ENCODE measurements around the gene OBP2B.

GRCh38 chr9:132794090-132794530 lies 84.0 kb downstream of the AK8 start:
- PRO-cap = no peak
- RAMPAGE, long total RNA, 5 experiments = no peak in any of the 5 experiments
- RRBS = no CpG with 5 or more reads among the region's 7 CpGs

DNA sequence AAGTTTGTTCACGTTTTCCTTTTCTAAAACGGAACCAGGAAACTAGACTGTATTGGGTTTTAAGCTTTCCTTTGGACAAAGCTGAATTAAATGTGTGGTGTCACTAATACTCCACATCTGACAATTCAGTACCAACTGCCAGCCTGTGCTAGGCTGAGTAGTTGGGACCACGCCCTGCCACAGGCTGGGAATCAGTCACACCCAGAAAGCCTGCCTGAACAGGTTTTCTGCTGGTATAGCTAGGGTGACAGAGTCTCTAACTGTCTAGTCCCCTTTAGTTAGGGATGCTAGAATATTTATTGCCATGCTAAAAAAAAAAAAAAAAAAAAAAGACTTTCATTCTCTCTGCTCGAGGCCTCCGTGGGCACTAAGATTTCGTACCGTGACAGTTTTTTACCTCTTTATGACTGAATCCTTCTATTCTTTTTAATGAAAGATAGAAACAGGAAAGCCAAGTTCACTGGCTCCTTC lies 15.7 kb downstream of the SPACA9 start:
- PRO-cap = no peak
- RAMPAGE, long total RNA, 5 experiments = no peak in any of the 5 experiments
- RRBS = no CpG with 5 or more reads among the region's 7 CpGs

GRCh38 chr9:132994410-132995018 lies 16.0 kb downstream of the GFI1B start:
- PRO-cap = no peak
- RAMPAGE, long total RNA, 5 experiments = no peak in any of the 5 experiments
- RRBS = no CpG with 5 or more reads among the region's 13 CpGs

- PRO-cap = no peak
- RAMPAGE, long total RNA, 5 experiments = no peak in any of the 5 experiments
- RRBS = no CpG with 5 or more reads among the region's 2 CpGs
Measured at GRCh38 chr9:133004344-133004596, 25.8 kb downstream of the GFI1B start.

- PRO-cap = no peak
- RAMPAGE, long total RNA, 5 experiments = start-site peak on the plus strand in 2 of 5 experiments, at chr9:133054653-133054807 at its widest, 6 to 18 reads per replicate
- RRBS = 93% methylated on average over 2 of the region's 31 CpGs
Measured at GRCh38 chr9:133054586-133055512, 6.9 kb upstream of the CEL start.

DNA sequence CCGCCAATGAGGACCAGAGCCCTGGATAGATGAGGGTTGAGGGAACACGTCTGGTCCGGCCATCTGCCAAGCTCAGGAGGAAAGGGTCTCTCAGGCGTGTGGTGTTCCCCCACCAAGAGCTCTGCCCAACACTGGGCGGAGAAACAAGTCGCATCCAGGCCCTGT lies 1.5 kb downstream of the RALGDS start:
- PRO-cap = no peak
- RAMPAGE, long total RNA, 5 experiments = no peak in any of the 5 experiments
- RRBS = 13% methylated on average over 2 of the region's 6 CpGs

GRCh38 chr9:133134569-133135185 lies 13.6 kb upstream of the RALGDS start:
- PRO-cap = unidirectional peak, minus-strand start at chr9:133134966
- RAMPAGE, long total RNA, 5 experiments = no peak in any of the 5 experiments
- RRBS = no CpG with 5 or more reads among the region's 8 CpGs

- PRO-cap = no peak
- RAMPAGE, long total RNA, 5 experiments = no peak in any of the 5 experiments
- RRBS = no CpG with 5 or more reads among the region's 12 CpGs
Measured at GRCh38 chr9:133137773-133138378, 16.8 kb upstream of the RALGDS start.

- PRO-cap = no peak
- RAMPAGE, long total RNA, 5 experiments = no peak in any of the 5 experiments
- RRBS = no CpG with 5 or more reads among the region's 3 CpGs
Measured at GRCh38 chr9:133140195-133140470, 19.1 kb upstream of the RALGDS start.

DNA sequence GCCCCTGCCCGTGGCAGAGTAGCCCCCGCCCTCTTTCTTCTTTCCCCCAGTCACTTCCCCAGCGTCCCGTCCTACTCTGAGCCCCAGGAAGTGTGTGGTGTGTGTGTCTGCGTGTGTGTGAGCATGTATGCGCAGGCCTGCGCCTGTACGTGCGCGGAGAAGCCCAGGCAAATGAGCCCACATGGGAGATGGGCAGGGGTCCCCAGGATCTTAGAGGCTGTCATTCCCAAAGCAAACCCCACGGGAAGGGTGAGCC lies 15.3 kb downstream of the GBGT1 start:
- PRO-cap = bidirectional peak, plus-strand start at position 104 of the sequence, minus-strand start at position 92 of the sequence
- RAMPAGE, long total RNA, 5 experiments = no peak in any of the 5 experiments
- RRBS = no CpG with 5 or more reads among the region's 11 CpGs

GRCh38 chr9:133208739-133209798 lies at the start of gene OBP2B:
Gene OBP2B (minus strand): TSS chr9:133209250.
- PRO-cap = no peak
- RAMPAGE, long total RNA, 5 experiments = no peak in any of the 5 experiments
- RRBS = no CpG with 5 or more reads among the region's 34 CpGs

- PRO-cap = no peak
- RAMPAGE, long total RNA, 5 experiments = no peak in any of the 5 experiments
- RRBS = no CpG with 5 or more reads among the region's 20 CpGs
Measured at GRCh38 chr9:133239439-133240024, 30.5 kb upstream of the OBP2B start.

GRCh38 chr9:133276518-133276759 lies 59.5 kb downstream of the SURF6 start:
- PRO-cap = no peak
- RAMPAGE, long total RNA, 5 experiments = no peak in any of the 5 experiments
- RRBS = no CpG with 5 or more reads among the region's 6 CpGs

DNA sequence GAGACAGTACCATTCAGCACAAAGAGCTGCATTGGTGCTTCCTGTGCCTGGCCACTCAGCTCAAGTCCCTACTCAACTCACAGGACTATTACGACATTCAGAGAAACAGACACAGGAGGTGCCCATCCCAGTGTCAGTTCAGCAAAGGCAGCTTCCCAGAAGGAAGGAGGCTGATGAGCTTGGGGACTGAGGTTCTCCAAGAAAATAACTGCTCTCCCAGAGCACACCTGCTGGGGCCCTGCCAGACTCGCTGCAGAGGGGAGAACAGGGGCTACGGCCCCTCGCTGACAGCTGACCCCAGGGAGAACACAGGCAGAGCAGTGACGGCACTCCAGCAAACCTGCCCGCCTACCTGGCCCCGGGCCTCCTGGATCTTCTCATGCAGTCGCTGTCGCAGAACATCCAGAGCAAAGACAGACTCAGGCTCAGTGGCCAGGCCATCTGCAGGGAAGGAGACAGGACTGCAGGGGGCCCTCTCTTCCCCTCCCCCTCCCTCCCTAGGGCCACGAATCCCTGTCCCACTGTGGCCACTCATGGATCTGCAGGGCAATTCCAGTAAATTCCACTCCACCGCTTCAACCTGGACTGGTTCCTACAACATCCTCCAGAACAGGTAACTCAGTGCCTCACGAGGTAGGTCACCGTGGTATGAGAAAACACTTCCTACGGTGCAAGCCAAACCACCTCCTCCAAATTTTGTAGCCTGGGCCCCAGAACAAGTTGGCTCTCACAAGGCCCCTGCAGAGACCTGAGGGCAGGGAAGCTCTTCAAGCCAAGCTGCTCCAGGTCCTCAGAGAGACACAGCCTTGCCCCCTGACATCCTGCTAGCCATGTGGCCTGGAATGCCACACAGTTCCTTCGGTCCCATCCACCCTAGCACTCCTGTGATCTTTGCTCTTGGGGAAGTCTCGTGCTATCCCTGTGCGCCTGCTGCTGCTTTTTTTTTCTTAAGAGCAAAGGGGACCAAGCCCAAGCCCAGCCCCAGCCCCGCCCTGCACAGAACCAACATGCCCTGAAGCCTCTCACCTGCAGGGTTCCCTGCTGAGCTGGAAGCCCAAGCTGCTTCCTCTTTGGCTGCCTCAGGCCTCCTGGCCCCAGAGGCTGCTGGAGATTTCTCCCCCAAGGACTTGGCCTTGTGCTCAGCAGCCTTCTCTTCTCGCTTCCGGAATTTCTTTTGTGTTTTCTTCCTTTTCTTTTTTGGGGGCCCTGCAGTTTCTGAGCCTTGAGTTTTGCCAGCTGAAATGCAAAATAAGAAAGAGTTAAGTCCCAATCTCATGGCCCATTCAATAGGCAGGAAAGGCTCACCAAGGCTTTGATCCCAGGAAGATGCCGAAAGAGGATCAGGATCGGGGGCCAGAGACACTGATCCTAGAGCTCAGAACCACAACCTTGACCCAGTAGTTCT lies 2.1 kb downstream of the SURF6 start:
- PRO-cap = no peak
- RAMPAGE, long total RNA, 5 experiments = start-site peak on the minus strand in 2 of 5 experiments, centred at positions 440 to 1,126 of the sequence, 10 to 16 reads per replicate
- RRBS = no CpG with 5 or more reads among the region's 22 CpGs

DNA sequence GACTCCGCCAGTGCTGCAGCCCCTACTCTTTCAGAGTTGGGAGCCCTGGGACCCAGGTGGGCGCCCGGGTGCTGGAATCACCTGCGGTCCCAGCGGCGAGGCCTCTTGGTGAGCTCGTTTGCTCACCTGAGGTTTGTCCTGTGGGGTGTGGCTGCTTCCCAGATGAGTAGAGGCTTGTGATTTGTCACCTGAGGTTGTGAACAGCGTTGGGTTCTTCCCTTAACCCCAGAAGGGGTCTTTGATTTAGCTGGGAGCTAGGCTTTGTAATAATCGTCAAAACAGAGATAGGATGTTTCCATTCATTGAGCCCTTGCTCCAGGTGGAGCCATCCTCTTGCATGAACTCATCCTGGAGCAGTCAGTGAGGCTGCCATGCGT lies 765 bp downstream of the SURF2 start:
- PRO-cap = no peak
- RAMPAGE, long total RNA, 5 experiments = no peak in any of the 5 experiments
- RRBS = no CpG with 5 or more reads among the region's 10 CpGs

DNA sequence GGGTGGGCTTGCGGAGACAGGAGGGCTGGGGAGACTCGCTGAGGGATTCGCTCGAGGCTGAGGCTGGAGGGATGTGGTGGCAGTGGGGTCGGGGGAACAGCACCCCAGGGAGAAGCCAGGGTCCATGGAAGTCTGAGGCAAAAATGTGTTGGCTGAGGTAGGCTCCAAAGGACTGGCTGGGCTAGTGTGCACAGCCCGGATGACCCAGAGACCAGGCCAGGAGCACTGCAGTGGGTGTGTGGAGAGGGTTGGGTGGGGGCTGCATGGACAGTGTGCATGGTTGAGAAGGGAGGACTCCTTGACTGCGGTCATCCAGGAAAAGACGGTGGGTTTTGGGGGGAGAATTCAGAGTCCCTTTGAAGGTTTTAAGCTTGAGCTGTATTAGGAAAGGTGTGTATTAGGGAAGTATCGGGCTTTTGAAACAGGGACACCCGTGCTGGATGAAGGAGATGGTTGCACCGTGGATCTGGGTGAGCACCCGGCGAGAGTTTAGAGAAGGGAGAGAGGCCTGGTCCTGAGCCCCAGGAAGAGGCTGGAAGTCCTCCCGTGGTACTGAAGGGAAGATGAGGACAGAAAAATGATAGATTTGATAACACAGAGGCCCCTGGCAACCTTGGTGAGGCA lies 1.8 kb downstream of the SURF2 start:
- PRO-cap = no peak
- RAMPAGE, long total RNA, 5 experiments = no peak in any of the 5 experiments
- RRBS = no CpG with 5 or more reads among the region's 14 CpGs

GRCh38 chr9:133361244-133362244 lies 5.2 kb downstream of the SURF2 start:
- PRO-cap = no peak
- RAMPAGE, long total RNA, 5 experiments = start-site peak on the minus strand in 1 of 5 experiments, at chr9:133361896-133362003 at its widest, 15 reads per replicate
- RRBS = no CpG with 5 or more reads among the region's 18 CpGs

- PRO-cap = unidirectional peak, plus-strand start at chr9:133368685
- RAMPAGE, long total RNA, 5 experiments = no peak in any of the 5 experiments
- RRBS = no CpG with 5 or more reads among the region's 27 CpGs
Measured at GRCh38 chr9:133368248-133369214, 7.3 kb downstream of the SURF4 start.

DNA sequence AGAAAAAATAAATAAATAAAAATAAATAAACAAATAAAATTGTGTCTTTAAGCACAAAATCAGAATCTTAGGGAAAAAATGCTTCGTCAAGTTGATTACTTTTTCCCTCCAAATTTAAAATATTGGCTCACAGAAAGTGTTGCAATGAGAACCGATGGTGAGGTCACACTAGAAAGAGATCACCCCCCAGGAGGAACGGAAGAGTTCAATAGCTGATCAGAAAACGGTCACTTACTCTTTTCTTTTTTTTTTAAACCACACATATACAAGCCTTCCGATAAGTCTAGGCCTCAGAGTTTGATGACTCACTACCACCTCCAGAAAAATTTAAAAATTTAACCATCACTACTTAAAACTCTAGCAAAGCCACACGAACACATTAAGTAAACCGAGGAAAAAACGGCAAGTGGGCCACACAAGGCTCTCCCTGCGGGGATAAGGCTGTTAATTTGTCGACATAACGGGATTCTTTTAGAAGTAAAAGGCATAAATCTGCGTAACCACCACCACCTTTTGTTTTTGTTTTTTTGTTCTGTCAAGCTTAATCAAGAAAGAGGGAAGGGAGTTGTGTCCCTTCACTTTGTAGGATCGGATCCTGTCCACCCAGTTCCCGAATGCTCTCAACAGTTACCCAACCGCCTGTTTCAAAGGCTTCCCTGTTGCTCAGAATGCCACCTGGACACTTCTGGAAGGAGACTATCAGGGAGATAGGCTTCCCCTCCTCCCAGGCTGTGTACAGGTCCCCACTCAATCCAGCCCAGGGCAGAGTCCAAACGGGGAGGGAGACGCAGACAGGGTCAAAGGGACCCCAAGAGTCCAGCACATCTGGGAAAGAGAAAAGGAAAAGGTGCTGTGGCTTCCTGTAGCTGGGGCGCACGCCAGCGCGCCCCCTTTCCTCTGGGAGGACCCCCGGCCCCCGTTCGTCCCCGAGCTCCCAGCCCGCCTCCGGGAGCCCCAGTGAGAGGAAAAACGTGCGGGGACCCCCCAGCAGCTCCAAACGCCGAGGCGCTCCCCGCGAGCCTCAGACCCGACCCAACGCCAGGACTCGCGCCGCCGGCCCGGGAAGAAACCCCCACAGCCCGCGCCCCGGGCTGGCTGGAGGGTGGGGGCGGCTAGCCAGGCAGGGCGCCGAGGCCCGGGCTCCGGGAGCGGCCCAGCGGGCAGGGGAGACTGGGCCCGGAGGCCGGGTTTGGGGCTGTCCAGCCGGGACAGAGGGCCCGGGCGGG lies 883 bp downstream of the SURF4 start:
- PRO-cap = bidirectional peak, plus-strand start at position 765 of the sequence, minus-strand start at position 670 of the sequence
- RAMPAGE, long total RNA, 5 experiments = no peak in any of the 5 experiments
- RRBS = 3% methylated on average over 15 of the region's 56 CpGs

- PRO-cap = no peak
- RAMPAGE, long total RNA, 5 experiments = no peak in any of the 5 experiments
- RRBS = 19% methylated on average over 13 of the region's 30 CpGs
Measured at GRCh38 chr9:133429525-133429916, 7.4 kb downstream of the ADAMTS13 start.